LUHMES (cell line): ENCODE measurements around the genes SCGB1C1, BET1L, IFITM5, PTDSS2 and IRF7.

DNA sequence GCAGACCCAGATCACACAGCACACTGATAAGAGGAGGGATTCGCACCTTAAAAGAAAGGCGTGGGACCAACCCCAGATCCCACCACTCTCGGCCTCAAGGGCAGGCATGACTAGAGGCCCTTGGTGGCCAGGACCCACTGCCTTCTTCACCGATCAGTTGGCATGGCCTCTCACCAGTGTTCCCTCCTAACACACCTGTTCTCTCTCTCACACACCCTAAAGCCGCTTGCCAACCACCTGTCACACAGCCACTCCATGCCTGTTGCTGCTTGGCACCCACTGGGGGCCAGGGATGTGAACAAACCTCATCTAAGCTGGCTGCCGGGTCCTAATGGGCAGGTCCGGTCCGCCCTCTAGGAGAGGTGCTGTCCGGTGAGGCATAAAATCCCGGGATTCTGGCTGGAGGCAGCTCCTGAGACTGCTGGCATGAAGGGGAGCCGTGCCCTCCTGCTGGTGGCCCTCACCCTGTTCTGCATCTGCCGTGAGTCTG lies at the start of gene SCGB1C1:
SCGB1C1 (plus strand) TSS at position 405 of the 490 bp plus-strand sequence.
- PRO-cap: no peak

GRCh38 chr11:207290-207426 lies at the start of gene BET1L:
Gene BET1L (minus strand): TSS chr11:207399.
- PRO-cap: bidirectional peak, plus-strand start at chr11:207711, minus-strand start at chr11:207383

- PRO-cap: no peak
Observed at GRCh38 chr11:209370-209552, 1.8 kb downstream of the RIC8A start.

DNA sequence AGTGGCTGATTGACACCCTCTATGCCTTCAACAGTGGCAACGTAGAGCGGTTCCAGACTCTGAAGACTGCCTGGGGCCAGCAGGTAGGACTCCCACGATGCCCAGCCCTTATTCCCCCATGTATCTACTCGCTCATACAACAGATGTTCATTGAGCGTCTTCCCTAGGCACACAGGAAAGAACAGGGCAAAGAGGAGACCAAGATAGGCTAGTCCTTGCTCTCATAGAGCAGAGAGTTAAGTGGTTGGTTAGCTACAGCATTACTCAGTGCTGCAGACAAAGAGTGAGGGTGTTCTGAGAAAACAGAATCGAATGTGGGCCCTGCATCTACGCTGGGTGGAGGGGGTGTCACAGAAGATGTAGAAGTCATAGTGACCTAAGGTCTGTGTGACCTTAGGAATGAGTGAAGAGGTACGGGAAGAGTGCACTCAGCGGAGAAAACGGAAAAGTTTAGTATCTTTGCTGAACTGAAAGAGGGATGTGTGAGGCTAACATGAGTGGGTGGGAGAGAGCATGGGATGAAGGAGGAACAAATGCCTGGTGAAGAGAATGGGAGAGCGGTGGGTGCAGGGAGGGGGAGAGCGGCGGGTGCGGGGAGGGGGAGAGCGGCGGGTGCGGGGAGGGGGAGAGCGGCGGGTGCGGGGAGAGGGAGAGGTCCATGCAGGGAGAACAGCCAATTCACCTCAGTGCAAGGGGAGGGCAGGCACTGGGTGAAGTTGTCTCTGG lies 12.4 kb downstream of the PSMD13 start:
- PRO-cap: no peak

GRCh38 chr11:287569-288507 lies 1.1 kb upstream of the PGGHG start:
- PRO-cap: no peak

- PRO-cap: no peak
Observed at GRCh38 chr11:299195-299741, at the start of gene IFITM5. Gene IFITM5 (minus strand): TSS chr11:299526.

DNA sequence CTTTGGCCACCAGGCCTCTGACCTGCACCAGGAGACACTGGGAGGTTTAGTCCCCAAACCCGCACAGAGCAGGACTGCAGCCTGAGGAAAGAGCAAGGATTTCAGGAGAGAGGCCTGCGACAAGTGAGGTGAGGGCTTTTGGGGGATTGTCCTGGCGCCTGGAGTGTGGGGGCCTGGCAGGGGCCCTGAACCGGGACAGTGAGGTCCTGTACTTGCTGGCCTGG lies 364 bp upstream of the IFITM1 start:
- PRO-cap: no peak

- PRO-cap: no peak
Observed at GRCh38 chr11:358376-358782, 10.9 kb upstream of the B4GALNT4 start.

- PRO-cap: no peak
Observed at GRCh38 chr11:364278-364876, 4.9 kb upstream of the B4GALNT4 start.

GRCh38 chr11:400049-400573 lies 6.1 kb downstream of the PKP3 start:
- PRO-cap: no peak

DNA sequence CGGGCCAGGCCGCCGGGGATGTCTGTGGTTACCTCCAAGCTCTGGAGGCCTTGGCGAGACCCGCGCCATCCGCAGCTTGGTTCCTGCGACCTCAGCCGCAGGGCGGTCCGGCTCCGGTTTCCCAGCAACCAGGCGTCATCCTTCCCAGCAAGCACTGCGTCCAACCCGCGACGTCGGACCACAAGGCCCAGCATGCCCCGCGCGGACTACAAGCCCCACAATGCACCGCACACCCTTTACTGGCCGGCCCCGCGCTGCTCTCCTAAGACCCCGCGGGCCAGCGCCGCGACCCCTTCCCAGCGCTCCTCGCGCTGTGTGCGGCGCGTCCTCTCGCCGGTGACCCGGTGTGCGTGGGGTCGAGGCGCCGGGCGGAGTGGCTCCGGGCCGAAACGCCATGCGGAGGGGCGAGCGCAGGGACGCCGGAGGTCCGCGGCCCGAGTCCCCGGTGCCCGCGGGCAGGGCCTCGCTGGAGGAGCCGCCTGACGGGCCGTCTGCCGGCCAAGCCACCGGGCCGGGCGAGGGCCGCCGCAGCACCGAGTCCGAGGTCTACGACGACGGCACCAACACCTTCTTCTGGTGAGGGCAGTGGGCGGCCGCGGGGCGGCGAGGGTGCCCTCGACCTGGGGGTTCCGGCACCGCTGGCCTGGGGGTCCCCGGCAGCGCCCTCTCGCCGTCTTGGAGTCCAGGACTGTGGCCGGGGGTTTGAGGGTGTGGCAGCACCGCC lies at the start of gene PTDSS2:
PTDSS2 (plus strand) TSS at position 218 of the 724 bp plus-strand sequence.
- PRO-cap: bidirectional peak, plus-strand start at position 265 of the sequence, minus-strand start at position 93 of the sequence

- PRO-cap: no peak
Observed at GRCh38 chr11:460214-461079, 10.4 kb downstream of the PTDSS2 start.

GRCh38 chr11:496939-497724 lies 9.9 kb downstream of the RNH1 start:
- PRO-cap: no peak

DNA sequence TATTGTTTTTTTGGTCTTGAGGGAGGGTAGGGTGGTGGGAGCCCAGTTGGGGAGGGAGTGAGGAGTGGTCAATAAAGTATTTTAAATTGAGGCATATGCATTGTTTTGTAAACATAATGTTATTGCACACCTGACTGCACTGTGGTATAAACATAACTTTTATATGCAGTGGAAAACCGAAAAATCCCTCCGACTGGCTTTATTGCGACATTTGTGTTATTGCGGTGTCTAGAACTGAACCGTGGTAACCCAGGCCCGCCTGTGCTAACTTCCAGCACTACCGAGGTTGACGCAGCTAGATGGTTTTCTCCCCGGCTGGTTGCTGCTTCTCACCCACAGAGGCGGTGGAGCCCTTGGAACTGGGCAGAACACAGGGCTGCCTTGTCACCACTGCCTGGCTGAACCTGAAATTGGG lies 7.6 kb upstream of the RNH1 start:
- PRO-cap: no peak

DNA sequence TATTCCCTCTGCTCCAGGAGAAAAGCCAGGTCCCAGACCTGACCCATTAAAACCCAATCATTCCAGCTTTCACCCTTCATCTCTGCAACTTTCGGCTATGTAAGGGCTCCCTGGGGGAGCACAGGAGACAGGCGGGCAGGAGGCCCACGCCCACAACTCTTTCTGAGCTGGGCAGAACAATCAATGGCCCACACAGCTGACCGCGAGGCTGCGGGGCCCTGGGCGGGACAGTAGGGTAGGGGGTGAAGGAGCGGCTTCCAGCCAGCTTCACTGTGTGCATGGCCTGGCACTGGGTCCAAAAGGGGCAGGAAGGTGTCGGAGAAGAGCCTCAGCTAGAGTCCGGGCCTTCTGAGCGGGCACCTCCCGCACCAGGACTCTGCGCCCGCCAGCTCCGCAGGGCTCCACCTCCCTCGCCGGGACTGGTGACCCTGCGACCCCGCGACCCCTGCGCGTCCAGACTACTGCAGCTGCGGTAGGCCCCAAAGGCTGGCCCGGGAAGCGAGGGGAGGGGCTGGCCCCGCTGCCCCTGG lies 430 bp downstream of the LMNTD2 start:
- PRO-cap: no peak

GRCh38 chr11:592216-592860 lies 16.1 kb downstream of the PHRF1 start:
- PRO-cap: no peak

DNA sequence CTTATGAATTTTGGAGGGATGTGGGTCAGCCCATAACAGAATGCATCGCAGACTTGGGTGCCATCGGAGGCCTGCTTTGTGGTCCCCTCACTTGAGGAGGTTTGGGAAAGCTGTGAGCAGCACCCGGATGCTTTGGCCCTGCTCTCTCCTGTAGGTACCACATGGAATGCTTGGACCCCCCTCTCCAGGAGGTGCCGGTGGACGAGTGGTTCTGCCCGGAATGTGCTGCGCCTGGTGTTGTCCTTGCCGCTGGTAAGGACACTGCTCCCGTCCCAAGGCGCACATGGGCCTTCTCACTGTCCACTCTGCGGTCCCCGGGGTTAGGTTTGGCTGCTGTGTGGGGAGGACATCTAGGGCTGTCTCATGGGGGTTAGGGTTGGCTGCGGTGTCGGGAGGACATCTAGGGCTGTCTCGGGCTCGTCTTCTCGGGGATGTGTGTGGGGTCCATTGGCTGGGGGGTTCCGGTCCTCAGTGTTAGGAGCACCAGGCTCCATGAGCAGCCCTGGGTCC lies 18.9 kb downstream of the IRF7 start:
- PRO-cap: no peak

DNA sequence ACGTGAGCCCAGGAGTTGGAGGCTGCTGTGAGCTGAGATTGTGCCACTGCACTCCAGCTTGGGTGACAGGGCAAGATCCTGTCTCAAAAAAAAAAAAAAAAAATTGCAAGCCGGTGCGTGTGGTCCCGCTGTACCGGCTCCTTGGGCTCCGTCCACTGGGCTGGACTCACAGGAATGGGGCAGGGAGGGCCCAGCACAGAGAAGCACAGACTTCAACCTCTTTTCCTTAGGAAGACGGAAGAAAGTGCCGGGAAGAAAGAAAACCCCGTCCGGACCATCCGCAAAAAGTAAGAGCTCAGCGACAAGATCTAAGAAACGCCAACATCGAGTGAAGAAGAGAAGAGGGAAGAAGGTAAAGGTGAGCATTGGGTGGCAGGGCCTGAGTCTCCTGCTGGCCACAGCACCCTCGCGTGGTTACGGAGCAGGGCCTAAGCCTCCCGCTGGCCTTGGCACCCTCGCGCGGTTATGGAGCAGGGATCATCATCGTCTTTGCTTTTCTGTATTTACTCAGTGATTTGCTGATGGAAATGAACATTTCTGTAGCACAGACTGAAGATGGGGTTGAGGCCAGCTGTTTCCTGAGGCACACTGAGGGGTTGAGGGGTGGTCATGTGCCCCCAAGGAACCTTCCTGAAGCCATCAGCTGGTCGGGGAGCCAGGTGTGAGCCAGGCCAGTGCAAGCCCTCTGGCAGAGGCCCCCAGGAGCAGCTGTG lies 14.2 kb downstream of the IRF7 start:
- PRO-cap: no peak

DNA sequence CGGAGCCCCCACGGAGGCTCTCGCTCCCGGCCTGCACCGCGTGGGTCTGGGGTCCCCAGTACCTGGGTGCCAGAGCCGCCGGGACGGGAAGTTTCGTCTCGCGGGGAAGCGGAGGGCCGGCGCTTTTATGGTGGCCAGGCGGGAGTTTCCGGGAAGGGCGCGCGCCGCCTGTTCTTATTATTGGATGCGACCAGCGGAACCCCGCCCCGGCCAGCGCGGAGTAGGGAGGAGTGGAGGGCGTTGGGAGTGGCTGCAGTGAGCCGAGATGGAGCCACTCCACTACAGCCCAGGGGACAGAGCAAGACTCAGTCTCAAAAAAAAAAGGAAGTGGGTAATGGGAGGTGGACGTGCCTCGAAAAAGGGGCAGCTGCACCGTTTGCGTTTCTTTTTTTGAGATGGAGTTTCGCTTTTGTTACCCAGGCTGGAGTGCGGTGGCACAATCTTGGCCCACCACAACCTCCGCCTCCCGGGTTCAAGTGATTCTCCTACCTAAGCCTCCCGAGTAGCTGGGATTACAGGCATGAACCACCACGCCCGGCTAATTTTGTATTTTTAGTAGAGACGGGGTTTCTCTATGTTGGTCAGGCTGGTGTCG lies at the start of gene IRF7:
IRF7 (minus strand) TSS at position 100 of the 595 bp plus-strand sequence.
- PRO-cap: unidirectional peak, minus-strand start at position 101 of the sequence

DNA sequence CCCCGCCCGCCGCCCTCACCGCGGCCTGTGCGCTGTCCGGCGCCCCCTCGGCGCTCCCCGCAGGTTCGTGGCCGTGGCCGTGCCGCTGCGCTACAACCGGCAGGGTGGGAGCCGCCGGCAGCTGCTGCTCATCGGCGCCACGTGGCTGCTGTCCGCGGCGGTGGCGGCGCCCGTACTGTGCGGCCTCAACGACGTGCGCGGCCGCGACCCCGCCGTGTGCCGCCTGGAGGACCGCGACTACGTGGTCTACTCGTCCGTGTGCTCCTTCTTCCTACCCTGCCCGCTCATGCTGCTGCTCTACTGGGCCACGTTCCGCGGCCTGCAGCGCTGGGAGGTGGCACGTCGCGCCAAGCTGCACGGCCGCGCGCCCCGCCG lies 2.5 kb downstream of the DRD4 start:
- PRO-cap: bidirectional peak, plus-strand start at position 139 of the sequence, minus-strand start at position 127 of the sequence; unidirectional peak, minus-strand start at position 322 of the sequence